Left colon (tissue), 1 donor: ENCODE data around the gene NHLRC1.

DNA sequence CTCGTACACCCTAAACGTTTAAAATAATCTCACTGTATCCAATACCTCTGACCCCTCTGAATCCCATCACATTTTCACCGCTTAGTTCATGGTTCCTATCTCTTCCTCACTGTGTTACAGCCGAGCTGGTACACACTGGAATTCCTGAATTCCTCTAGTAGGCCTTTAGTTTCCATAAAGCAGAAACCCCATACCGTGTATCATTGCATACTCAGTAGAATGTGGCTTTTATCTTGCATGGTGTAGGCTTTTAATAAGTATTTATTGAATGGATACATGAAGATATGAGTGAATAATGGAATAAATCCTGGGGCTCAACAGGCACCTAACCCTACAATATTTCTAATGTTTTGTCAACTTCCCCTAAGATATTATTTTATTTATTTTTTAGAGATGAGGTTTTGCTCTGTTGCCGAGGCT lies 178.3 kb downstream of the GMPR start:
- PRO-cap = no peak

DNA sequence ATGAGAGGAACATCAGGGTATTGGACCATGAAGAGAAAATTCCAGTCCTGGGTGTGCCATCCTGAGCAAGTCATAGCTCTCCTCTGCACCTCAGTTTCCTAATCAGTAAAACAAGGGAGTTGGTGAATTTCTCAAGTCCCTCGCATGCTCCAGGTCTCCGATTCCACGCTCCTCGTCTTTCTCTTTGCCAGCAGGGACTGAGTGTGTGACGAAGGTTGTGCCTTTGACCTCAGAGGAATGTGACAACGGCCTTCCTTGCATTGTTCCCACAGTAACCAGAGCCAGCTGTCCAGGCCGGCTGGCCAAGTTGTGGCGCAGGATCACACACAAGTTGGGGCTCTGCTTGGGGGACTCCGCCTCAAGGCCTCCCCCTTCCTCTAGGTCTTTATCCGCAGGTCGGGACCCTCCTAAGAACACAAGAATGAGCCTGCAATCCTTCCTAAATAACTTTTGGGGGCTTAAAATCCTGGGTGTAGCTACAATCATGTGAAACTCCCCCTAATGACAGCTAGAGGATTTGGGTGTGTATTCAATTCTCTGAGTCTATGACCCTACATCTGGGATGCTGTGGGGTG lies 217.2 kb downstream of the ATXN1 start:
- PRO-cap = bidirectional peak, plus-strand start at position 292 of the sequence, minus-strand start at position 174 of the sequence

GRCh38 chr6:16544692-16545151 lies 216.5 kb downstream of the ATXN1 start:
- PRO-cap = no peak

DNA sequence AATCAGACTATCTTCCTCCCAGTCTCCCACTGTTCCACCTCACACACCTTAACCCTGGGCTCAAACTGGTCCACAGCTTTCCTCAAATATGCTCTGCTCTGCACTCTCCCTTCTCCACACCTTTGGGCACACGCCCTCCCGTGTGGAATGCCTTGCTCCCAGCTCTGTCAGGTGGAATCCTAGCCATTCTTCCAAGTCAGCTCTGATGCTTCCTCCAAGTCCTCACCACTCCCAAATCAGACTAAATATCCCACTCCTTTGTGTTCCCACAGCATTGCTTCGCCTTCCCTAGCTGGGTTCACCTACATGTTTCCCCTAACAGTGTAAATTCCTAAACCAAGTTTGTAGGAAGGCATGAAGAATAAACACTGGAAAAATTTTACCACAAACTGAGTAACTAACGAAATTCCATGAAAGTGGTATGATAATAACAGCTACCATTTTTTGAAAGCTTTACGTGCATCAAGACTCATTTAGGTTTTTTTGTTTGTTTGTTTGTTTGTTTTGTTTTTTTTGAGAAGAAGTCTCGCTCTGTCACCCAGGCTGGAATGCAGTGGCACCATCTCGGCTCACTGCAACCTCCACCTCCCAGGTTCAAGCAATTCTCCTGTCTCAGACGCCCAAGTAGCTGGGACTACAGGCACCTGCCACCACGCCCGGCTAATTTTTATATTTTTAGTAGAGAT lies 114.6 kb downstream of the ATXN1 start:
- PRO-cap = no peak

DNA sequence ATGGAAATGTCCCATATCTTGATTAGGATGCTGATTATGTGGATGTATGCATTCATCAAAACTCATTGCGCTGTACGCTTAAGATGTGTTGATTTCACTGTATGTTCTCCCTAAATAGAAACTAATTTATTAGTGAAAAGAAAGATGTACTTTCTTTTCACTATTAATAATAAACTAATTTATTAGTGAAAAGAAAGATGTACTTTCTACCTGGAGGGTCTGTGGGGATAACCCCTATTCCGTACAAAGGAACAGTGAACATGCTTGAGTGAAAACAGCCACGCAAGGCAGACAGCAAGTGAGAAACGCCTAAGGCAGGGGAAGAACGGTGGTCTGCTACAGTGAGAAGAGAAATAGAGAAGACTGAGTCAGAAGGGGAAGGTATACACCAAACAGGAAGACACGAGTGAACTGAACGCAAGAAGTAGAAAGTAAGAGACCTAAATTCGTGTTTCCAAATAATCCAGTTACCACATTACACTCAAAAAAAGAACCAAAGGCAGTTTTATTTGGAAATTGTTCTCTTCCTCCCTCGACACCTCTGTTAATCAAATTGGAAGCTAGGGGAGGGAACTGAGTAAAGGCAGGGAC lies 49.1 kb downstream of the ATXN1 start:
- PRO-cap = no peak

DNA sequence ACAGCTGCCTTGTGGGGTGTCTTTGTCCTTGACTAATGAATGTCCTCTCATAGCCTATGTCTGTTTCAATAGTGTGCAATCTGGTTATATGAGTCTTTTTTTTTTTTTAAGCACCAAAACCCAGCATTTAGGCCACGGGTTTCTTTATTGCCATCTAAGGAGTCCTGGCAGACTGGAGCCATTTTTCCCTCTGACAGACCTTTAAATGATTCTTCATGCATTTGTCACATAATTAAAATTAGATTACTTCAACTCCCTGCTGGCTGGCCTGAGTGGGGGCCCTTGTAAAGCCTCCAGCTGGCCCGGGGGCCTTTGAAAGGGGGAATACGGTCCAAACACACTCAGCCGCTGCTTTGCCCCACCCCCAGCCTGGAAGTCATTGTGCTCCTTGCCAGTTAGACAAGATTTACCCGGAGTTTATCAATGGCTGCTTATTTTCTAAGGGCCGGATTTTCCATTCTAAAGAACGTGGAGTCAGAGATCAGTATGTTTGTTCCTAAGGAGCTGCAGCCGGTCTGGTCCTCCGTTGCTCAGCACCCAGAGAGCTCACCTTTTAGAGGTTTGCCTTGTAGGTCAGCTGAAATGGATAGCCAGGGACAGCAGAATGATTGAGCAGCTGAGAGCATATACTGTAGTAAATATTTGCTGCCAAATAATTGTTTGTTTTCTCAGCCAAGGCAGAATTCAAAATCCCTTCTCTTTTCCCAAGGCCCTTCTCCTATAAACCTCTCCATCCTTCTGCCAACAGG lies 68.6 kb upstream of the RBM24 start:
- PRO-cap = no peak

DNA sequence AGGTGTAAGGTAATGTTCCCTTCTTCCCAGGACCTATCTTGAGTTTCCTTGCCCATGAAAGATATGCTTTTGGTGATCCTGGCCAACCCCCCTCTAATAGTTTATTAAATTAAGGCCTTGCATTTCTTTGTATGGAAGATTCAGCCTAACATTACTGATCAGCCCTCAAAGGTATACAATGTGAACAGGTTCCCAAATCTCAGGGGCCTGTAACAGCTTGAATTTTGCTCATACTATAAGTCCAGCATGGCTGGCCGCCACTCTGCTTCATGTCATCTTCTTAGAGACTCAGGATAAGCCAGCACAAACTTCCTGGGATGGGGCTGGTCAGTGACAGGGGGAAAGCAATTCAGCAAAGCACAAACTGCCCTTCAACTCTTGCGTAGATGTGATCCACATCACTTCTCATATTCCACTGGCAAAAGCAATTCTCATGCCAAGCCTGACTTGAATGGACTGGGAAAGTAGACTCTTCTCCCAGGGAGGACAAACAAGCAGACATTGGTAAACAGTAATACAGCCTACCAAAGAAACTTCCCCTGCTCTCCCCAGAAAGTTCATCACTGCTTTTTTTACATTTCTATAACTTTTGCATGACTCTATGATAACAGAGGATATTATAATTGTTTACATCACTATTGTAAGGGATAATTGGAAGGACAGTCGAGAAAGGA lies 37.2 kb downstream of the RBM24 start:
- PRO-cap = no peak

DNA sequence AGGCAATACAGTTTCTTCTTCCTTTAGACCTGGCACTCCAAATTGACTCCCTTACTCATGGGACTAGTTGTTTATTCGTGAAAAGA lies 1.0 kb downstream of the FAM8A1 start:
- PRO-cap = no peak

DNA sequence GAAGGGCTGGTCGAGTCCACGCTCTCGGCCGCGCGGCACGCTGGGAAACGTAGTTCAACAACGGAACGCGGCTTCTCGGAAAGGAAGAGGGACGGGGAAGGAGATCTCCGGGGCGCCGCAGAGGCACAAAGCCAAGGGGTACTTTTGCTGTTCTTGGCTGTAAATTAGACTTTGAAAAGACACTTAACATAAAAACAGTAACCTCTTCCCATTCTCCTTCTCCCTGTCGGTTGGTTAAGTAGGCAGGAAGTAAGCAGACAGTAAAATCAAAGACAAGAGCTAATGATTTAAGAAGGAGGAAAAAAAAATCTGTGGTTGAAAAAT lies 228 bp upstream of the NUP153 start:
- PRO-cap = bidirectional peak, plus-strand start at position 86 of the sequence, minus-strand start outside the sequence

DNA sequence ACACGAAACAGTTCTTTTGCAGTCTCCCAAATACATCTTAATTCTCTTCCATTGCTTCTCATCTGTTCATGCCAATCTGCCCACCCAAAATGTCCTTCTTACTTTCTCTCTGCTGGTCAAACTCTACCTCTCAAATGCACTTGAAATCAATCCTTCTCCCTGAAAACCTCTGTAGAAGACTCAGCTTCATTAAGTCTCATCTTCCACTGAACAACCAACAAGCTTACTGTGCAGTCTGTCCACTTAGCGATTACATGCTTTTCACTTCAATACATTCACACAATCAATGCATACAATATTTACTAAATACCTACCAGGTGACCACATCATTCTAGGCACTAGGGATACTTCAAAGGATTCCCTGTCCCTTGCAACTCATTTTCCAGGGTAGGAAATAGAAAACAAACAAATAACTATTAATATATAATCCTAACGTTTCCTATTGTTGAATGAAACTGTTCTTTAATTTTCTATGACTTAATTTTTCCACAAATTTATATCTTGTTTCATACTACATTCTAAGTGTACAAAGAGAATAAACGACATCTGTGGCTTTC lies 104.4 kb upstream of the NUP153 start:
- PRO-cap = no peak

DNA sequence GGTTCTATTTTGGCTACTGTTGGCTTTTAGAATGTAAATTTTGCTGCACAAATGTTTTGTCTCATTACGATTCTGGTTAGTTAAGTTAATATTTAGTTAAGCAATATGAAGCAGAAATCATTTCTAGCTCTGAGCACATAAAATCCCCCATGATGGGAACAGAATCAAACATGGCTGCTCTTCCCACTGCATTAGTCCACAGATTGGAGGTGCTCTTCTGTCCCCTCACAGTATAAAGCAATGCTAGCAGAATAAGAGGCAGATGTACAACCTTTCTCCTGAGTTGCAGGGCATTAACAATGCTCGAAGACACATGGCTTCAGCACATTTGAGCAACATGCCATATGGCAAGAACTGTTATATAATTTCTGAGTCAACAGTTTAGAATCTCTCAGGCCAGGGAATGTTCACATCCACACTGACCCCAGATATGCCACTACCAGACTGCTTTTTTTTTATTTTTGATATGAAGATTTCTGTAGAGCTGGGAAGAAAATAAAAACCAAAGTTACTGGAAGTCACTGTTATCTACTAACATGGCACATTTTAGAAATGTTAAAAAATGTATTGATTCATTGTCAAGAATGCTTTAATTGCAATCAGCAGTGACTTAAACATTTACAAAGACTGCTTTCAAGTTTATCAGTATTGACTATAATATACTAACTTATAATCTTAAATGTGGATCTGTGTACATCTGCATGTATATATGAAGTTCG lies 119.5 kb downstream of the KIF13A start:
- PRO-cap = no peak

GRCh38 chr6:17892057-17892760 lies 95.2 kb downstream of the KIF13A start:
- PRO-cap = no peak

- PRO-cap = no peak
Measured at GRCh38 chr6:17962349-17962719, 25.1 kb downstream of the KIF13A start.

DNA sequence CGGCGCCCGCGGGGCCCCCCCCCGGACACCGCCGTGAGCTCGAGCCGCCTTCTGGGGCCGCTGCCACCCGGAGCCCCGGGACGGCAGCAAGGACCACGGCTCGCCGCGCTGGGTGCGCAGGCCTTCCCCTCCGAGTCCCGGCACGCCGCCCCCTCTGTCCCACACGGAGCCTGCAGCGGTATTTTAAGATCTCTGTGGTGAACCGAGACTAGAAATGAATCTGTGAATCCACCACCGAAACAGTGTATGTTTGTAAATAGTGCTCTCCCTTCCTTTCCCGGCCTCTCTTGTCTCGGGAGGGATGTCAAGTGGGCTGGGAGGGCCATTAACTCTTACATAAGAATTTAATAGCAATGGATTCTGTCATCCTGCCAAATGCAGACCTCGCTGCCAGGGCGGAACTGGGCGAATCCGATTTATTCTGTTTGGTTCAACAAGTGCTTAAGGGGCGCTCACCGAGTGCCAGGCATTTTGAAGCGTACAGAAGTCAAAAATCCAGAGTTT lies 614 bp upstream of the KIF13A start:
- PRO-cap = bidirectional peak, plus-strand start at position 70 of the sequence, minus-strand start outside the sequence; bidirectional peak, plus-strand start at position 414 of the sequence, minus-strand start at position 156 of the sequence

DNA sequence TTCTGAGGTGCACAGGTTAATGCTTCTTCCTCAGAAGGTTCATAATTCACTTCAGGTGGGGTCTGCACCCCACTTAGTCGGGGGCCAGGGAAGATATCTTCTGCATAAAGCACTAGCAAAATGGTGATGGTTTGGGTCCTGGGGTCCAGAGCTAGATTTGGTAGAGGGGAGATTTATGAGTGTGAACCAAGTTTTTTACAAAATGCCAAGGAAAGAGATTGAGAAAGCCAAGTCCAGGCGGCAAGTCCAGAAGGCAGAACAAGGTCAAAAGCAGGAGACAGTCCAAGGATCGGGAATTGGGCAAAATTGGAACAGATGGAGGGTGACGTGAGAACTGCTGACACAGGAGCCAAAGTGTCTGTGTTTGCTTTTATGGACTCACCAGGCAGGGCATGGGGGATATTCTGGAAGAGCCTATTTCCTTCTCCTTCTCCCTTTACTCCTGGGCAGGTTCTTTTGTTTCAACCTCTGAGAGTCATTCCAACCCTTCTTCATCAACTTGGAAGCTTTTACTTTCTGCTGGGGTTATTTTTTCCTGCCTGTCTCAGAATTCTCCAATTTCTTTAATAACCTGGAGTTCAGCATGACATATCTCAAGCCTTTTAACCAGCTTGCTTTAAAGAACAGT lies 4.1 kb downstream of the NHLRC1 start:
- PRO-cap = no peak

GRCh38 chr6:18122157-18122956 lies at the start of gene NHLRC1:
TSS of gene NHLRC1 (minus strand) at chr6:18122677.
- PRO-cap = unidirectional peak, minus-strand start at chr6:18122644

- PRO-cap = no peak
Measured at GRCh38 chr6:18161068-18161640, 5.9 kb downstream of the KDM1B start.

- PRO-cap = no peak
Measured at GRCh38 chr6:18196834-18197557, 41.8 kb downstream of the KDM1B start.

- PRO-cap = no peak
Measured at GRCh38 chr6:18213358-18214035, 50.8 kb downstream of the DEK start.

- PRO-cap = no peak
Measured at GRCh38 chr6:18256314-18256513, 8.1 kb downstream of the DEK start.